Omental fat pad (tissue), 4 donors: ENCODE measurements around the genes FRZB and SLC40A1.

GRCh38 chr2:182866361-182866920 is at the start of gene FRZB:
Gene FRZB (minus strand): TSS chr2:182866637.
- PRO-cap: no peak
- RAMPAGE, long total RNA, 4 experiments: start-site peak on the minus strand in 3 of 4 experiments, at chr2:182866561-182866643 at its widest, 9 to 262 reads per replicate

GRCh38 chr2:182911094-182911404 is 44.6 kb upstream of the FRZB start:
- PRO-cap: no peak
- RAMPAGE, long total RNA, 4 experiments: no peak in any of the 4 experiments

DNA sequence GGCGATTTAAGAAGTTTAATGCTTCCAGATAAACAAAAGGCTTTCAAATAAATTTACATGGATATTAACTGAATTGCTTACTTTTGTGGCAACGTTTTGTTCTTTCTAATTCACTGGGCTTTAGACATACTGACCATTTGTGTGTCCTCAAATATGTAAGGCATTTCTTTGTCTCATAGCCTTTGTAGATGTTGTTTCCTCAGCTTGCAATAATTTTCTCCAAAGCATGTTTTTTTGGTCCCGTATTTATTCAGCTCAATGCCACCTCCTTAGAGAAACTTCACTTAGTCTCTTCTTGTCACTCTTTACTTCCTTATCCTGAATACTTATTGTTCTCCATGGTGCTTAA is 98.5 kb downstream of the NUP35 start:
- PRO-cap: no peak
- RAMPAGE, long total RNA, 4 experiments: no peak in any of the 4 experiments

DNA sequence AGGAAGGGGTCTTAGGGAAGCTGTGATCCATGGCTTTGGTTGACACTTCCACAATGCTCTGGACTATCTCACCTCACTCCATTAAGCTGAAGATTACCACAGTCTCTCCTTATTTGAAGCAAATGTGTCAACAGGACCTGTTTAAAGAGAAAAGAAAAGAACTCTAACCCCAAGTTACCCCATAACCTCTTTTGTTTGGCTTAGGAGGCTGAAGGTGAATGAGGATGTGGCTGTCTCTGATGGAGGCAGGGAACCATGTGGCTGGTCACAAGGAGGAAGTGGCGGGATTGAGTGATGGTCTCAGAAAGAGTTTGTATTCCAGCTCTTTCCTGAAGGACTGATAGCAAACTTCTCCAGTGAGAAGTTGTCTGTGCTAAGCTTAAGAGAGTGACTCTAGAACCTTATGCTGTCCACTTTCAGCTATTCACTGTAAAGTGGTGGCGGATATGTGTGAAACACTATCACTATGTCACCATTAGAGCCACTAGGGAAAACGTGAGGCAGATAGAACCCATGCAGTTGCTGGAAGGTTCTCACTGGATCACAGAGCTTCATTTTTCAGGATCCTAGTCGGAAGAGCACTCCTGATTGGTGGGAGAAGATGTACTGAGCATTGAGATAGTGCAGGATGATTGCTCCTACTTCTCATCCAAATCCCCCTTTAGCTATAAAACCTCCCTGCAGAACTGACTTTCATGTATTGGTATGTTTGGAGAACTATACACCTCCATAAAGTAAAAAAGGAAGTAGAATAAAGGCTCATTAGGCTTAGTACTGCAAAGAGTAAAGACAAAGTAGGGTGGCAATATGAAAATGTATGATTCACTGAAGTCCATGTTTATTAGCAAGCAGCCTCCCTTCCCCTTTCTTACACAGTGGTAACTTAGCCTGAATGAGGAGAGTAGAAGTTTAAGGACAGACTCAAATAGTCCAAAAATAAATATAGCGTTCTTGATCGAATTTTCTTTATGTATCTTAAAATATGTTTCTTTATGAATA is 1.2 kb downstream of the ZNF804A start:
- PRO-cap: no peak
- RAMPAGE, long total RNA, 4 experiments: no peak in any of the 4 experiments

DNA sequence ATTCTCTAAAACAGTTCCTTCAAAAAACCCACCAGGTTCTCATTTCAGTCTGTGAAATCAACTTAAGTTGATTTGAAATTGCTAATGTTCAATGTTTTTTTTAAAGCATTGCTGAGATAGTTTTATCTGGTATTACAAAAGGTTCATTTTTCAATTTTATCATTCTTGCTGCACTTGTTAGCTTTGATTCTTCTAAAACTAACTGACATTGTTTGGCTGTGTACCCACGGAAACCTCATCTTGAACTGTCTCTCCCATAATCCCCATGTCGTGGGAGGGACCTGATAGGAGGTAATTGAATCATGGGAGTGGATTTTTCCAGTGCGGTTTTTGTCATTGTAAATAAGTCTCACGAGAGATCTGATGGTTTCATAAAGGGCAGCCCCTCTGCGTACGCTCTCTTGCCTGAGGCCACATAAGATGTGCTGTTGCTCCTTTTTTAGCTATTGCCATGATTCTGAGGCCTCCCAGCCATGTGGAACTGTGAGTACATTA is 331.4 kb upstream of the FSIP2 start:
- PRO-cap: no peak
- RAMPAGE, long total RNA, 4 experiments: no peak in any of the 4 experiments

- PRO-cap: no peak
- RAMPAGE, long total RNA, 4 experiments: no peak in any of the 4 experiments
Observed at GRCh38 chr2:185782357-185782630, 43.7 kb downstream of the FSIP2 start.

DNA sequence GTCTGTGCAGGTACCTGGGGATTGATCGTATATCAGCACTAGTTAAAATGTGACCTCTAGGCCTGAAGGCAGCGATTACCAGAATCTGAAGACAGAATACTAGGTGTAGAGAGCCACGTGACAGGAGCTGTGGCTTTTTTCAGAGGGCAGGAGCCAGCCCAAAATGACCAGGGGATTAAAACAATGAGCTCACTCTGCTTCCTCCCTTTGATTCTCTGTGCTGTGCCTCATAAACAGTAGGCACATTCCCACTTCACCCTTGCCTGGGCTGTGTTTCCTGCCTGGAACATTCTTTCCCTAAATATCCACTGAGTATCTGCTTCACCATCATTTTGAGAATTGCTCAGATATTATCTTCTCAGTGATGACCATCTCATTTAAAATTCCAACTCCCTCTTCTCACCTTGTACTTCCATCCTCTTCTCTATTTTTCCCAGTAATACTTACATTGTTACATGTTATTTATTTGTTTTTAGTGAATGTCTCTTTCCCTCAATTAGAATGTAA is 15.3 kb downstream of the ITGAV start:
- PRO-cap: no peak
- RAMPAGE, long total RNA, 4 experiments: no peak in any of the 4 experiments

DNA sequence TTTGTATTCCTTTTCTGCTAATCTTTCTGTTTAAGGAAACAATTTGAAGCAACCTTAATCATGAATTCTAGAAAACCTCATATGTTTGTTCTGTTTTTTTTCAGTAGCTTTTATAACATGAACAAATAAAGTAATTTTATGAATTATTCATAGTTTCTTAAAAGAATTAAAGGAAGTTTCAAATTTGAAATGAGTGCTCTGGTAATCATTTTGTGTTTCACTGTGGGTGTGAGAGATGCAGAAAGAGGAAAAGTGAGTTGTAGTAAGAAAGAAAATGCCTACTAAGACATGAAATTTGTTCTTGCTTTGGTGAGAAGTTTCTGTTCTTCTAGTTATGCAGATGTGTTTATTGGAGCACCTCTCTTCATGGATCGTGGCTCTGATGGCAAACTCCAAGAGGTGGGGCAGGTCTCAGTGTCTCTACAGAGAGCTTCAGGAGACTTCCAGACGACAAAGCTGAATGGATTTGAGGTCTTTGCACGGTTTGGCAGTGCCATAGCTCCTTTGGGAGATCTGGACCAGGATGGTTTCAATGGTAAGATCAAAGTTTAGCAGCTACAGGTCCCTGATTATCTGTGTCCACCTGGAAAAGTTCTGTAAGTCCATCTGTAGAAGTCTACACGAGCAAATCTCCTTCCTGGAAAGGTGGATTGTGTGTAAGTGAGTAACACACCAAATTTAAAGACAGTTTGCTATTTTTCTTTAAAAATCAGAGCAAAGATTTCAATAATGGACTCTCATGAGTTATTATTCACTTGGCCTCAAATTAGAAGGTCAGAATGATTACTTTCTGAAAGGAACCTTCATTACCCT is 51.4 kb downstream of the ITGAV start:
- PRO-cap: no peak
- RAMPAGE, long total RNA, 4 experiments: no peak in any of the 4 experiments

GRCh38 chr2:187002924-187003707 is 154.1 kb upstream of the ZSWIM2 start:
- PRO-cap: no peak
- RAMPAGE, long total RNA, 4 experiments: start-site peak on the plus strand in 1 of 4 experiments, at chr2:187003208-187003253 at its widest, 9 reads per replicate

DNA sequence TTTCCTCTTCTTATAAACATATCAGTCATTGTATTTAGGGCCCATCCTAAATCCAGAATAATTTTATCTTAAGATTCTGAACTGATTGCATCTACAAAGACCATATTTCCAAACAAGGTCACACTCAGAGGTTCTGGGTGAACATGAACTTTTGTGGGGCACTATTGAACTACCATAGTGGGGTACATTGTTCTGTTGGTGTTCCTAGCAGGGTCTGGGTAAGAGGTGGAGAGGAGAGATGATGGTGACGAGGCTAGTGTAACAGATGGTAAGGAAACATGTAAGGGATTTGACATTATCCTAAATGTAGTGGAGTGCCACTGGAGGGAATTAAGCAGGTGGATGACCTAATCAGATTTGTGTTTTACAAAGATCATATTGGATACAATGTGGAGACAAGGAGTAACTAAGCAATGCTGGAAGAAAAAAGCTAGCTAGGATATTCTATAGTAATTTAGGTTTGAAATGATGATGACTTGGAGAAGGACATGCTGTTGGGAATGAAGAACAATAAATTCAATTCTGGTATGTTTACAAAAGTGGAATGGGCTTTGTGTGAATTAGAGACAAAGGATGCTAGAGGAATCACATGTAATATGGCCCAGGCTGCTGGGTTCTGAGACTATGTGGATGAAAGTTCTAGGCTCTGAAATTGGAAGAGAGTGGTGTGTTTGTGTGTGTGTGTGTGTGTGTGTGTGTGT is 108.7 kb downstream of the GULP1 start:
- PRO-cap: no peak
- RAMPAGE, long total RNA, 4 experiments: no peak in any of the 4 experiments

- PRO-cap: no peak
- RAMPAGE, long total RNA, 4 experiments: no peak in any of the 4 experiments
Observed at GRCh38 chr2:188527219-188527674, 235.6 kb downstream of the GULP1 start.

- PRO-cap: no peak
- RAMPAGE, long total RNA, 4 experiments: no peak in any of the 4 experiments
Observed at GRCh38 chr2:188978019-188979195, 4.2 kb downstream of the COL3A1 start.

DNA sequence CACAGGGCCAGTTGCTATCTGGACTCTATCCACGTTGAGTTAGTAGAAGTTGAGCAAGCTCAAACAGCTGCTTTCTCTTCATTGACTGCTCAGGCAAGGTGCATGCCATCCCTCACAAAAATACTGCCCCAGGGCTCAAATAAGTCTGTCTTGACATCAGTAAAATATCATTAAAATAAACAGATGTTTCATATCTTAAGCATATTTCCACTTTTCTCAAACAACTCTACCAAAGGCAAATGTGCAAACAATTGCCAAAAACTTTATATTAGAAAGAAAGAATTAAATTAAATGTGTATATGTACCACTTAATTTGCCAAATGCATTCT is 14.7 kb downstream of the COL5A2 start:
- PRO-cap: no peak
- RAMPAGE, long total RNA, 4 experiments: no peak in any of the 4 experiments

DNA sequence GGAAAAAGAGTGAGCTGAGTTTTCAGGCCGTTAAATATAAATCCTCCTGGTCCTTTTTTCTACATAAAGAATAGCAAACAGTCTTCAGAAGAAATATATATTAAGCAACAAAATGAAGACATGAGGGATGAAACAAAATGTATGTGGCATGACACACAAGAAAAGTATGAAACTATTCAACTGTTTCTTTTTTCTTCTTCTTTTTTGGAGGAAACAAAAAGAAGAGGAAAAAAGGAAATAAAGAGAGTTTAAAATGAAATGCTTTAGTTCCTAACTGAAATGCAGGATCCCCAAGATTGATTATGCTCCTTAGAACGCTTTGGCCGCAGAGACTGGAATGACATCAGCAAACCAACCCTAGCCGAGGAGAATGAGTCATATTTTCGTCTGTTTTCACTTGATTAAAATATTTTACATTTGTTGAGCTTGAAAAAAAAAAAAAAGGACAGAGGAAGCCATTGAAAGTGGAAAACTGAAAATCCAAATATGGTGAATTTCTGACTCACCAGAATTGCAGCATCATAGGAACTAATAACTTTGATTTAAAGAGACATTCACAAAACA is 30.5 kb upstream of the COL5A2 start:
- PRO-cap: no peak
- RAMPAGE, long total RNA, 4 experiments: no peak in any of the 4 experiments

DNA sequence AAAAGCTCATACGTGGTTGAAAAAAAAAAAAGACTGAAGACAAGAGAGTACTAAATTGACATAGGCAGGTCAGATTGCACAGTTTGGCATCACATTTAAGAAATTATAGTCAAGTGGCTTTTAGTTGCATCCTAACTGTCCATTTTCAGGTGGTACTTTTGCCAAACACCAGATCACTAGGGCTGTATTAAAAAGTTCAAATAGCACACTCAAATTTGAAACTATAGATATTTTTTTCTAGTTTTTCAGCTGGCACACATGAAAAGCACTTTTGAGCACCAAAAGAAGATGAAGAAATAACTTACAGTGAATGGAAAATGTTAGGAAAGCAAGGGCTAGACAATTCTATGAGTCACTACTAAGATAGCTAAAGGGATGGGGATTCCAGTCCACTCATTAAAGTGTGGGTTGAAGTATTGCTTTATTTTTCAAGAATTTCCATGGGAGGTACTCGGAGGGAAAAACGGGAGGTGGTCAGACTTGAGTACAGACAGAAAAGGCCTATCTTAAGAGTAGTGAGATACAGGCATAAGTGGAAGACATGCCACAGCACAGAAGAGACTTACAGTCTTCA is 106.6 kb upstream of the COL5A2 start:
- PRO-cap: no peak
- RAMPAGE, long total RNA, 4 experiments: no peak in any of the 4 experiments

DNA sequence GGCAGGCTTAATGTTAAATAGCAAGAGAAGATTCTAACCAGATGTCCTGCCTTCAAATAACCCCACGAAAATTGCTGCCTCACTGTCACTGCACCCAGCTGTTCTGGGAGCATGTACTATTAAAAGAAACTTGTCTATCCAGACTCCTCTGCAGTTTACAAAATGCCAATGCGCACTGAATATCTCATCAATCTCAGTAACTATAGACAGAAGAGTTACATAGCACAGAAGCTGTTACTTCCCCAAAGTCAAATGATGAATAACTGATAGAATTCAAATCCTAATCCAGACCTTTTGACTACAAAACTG is 43.9 kb downstream of the WDR75 start:
- PRO-cap: no peak
- RAMPAGE, long total RNA, 4 experiments: no peak in any of the 4 experiments

DNA sequence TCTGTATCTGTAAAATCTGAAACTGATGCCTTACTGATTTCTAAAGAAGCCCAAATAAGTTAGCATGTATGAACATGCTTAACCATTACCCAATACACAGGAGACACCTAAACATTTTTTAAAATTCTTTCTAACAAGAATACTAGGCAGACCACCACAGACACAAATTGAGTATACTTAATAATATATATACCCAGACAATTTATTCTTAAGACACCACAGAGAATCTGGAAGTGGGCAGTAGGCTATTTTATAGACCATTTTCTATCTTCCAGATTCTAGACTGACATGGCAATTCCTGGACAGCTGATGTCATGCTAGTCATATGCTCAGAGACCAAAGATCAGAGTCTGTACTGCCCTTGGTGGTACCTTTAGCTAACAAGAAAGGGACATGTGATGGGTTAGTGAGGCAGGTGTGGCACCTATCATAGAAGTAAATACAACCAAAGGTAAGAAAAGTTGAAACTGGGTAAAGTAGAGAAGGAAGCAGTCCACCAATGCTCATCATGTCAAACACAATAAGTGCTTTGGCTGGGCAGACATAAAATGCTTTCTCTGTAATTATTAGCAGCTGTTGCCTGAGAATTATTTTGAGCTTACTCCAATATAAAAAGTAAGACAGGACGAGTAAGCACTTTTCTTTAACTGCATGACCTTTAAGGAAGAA is 47.3 kb downstream of the SLC40A1 start:
- PRO-cap: no peak
- RAMPAGE, long total RNA, 4 experiments: no peak in any of the 4 experiments

GRCh38 chr2:189580533-189581261 is at the start of gene SLC40A1:
Gene SLC40A1 (minus strand): TSS chr2:189580786.
- PRO-cap: unidirectional peak, minus-strand start at chr2:189580783
- RAMPAGE, long total RNA, 4 experiments: start-site peak on the minus strand in 3 of 4 experiments, at chr2:189580743-189580789 at its widest, 420 to 3,878 reads per replicate

- PRO-cap: no peak
- RAMPAGE, long total RNA, 4 experiments: no peak in any of the 4 experiments
Observed at GRCh38 chr2:189643703-189644010, 17.6 kb upstream of the ASDURF start.

GRCh38 chr2:189670256-189670781 is 4.2 kb upstream of the ANKAR start:
- PRO-cap: no peak
- RAMPAGE, long total RNA, 4 experiments: no peak in any of the 4 experiments